CD14-positive monocyte (primary cell): ENCODE measurements around a stretch of chr17.

DNA sequence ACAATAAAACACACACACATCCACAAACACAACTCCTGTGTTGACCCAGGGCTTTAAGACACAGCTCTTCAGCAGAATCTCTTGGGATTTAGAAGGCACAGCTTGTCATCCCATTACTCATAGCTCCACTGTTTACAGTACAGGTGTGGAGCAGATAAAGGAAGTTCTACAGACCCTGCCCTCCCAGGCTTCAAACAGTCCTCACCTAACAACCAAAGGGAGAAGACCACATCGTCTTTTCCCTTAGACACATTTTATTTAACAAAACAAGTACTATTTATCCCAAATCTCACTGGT, 46.3 kb downstream of the CYTH1 start:
- CAGE, long polyA plus RNA: no peak

DNA sequence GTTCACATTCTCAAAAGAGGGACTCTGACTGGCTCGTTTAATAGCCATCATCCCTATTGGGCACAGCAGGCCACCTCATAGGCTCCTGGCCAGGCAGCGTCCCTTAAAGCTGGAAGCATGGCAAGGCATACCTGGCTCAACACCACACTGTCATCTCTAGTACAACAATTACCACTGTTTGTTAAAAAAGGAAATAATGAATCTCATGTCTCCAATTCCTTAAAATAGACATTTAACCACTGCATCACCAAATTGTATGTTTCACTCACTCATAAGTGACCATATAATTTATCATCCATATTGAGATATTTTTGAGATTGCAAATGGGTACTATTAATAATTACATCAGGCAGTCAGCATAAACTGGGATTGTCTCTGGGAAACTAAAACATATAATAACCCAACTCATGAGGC, 41.6 kb downstream of the CYTH1 start:
- CAGE, long polyA plus RNA: no peak

- CAGE, long polyA plus RNA: no peak
Observed at GRCh38 chr17:78787770-78788208, 5.7 kb upstream of the CYTH1 start.

GRCh38 chr17:78804493-78805249, 22.6 kb upstream of the CYTH1 start:
- CAGE, long polyA plus RNA: no peak

- CAGE, long polyA plus RNA: no peak
Observed at GRCh38 chr17:78816630-78817068, 24.0 kb downstream of the USP36 start.

- CAGE, long polyA plus RNA: no peak
Observed at GRCh38 chr17:78870613-78871060, 30.0 kb upstream of the USP36 start.

GRCh38 chr17:78888782-78889293, 14.2 kb downstream of the CEP295NL start:
- CAGE, long polyA plus RNA: no peak

GRCh38 chr17:78893530-78894272, 9.3 kb downstream of the CEP295NL start:
- CAGE, long polyA plus RNA: no peak

GRCh38 chr17:78895333-78895671, 7.7 kb downstream of the CEP295NL start:
- CAGE, long polyA plus RNA: no peak

DNA sequence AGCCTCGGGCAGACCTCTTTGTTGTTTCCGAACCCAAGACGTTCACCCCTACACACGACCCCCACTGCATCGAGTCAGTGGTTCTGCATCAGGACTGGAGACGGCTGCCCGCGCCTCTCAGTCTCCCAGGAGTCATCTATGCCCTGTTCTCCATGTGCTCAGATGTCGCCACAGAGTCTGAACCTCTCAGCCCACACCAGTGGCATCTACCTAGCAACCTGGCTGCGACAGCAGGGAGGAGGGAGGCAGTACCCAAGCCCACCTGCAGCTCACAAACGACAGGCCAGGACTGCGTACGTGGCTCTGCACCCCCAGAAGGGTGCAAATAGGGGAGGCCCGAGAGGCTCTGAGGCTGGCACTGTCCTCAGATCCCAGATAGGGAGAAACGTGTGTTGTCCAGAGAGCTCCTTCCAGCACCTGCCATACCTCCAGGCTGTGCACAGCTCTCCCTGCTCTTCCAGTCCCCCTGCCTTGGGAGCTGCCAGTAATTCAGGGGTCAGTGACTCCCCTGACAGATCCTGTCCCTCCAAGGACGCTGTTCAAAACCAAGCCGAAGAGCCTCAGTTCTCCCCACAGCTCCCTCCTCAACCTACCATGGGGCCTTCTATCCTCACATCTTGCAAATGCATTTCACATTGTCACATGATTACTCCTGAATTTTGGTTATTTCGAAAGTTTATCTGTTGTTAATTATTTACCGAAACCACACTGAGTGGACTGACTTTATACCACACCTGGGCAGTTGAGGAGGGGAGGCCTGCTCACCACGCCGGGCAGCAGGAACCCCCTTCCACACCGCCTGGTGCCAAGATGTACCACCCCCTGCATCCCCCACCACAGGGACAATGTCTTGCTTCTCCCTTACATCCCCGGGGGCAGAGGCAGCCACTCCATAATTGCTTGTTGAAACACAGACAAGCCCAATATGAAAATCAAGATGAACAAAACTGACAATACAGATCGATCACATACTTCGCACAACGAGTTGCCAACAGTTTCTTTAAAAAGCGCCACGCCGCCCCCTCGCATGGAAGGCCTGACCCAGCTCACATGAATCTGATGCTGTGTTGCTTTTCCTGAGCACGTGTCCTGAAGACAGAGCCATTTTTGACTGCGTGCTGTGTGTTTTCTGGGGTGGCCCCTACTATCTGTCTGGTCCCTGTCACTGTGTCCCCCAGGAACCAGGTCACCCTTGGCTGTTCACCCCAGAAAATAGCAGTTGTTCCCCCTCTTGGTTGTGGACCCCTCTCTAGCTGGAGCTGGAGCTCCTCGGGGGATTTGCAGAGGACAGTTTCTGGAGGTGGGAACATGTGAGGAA, 4.7 kb downstream of the TIMP2 start:
- CAGE, long polyA plus RNA: no peak

GRCh38 chr17:78947283-78948049, 22.3 kb upstream of the TIMP2 start:
- CAGE, long polyA plus RNA: no peak

- CAGE, long polyA plus RNA: no peak
Observed at GRCh38 chr17:78995643-78996482, 13.7 kb downstream of the CANT1 start.

DNA sequence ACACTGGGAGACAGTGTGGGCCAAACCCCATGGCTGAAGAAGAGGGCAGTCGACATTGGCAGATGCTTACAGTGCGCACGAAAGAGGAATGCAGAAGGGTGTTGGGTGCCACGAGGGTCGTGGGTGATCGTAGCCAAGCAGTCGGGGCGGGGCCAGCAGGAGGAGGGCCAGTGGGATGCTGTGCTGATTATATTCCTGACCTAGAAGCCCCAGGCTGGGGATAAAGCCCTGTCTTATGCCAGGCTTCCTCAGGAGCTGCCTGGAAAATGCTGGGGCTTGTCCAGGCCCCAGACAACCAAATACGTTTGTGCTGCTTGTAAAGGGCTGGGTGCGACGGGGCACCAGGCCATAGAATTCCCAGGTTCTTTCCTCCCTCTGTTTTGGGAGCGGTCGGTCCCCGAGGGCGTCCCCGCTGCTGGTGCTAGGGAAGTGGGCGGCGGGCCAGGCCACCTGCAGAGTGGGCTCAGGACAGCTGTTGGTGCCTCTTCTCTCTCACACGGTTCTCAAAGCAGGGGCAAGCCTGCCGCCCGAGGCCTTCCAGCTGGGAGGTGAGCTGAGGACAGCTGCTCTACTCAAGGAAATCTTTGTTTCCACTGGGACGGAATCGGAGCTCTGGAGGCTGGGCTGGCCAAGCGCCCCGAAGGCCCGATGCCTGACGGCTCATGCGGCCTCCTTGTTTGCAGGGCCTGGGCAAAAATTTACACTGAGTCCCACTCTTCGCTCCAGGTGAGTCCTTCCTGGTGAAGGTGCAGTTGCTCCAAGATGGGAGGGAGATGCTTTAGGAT, 10.0 kb downstream of the C1QTNF1 start:
- CAGE, long polyA plus RNA: no peak

- CAGE, long polyA plus RNA: no peak
Observed at GRCh38 chr17:79087867-79088800, 13.5 kb downstream of the ENGASE start.

GRCh38 chr17:79090470-79091011, 15.9 kb downstream of the ENGASE start:
- CAGE, long polyA plus RNA: no peak

GRCh38 chr17:79213086-79213889, 138.7 kb downstream of the ENGASE start:
- CAGE, long polyA plus RNA: no peak

GRCh38 chr17:79679108-79679594, 51.6 kb upstream of the ENPP7 start:
- CAGE, long polyA plus RNA: no peak

GRCh38 chr17:79804153-79804829, 7.4 kb upstream of the CBX8 start:
- CAGE, long polyA plus RNA: no peak

DNA sequence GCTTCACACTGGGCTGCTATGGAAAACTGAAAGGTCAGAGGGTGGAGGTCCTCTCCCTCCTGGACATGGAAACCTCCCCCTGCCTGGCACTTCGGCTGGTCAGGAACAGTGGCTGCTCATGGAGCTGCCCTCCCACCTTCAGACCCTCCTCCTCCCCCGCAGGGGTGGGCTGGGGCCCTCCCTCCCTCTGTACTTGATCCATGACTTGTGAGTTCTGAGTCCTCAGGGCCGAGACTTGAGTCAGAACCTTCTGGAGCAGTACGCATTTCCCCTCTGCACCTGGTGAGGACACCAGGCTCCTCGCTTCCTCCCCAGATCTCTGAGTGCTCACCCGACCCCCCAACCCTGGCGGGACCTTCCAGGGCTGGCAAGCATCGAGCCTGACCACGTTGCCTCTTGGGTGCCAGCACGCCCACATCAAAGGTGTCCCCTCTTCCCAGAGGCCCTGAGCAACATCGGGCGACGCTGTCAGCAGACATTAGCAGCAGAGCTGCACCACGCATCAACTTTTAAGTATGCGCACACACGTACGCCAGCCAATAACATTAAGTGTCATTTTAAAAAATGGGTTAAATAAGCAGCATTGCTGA, 98.2 kb downstream of the TBC1D16 start:
- CAGE, long polyA plus RNA: no peak

GRCh38 chr17:79985837-79986593, 49.7 kb downstream of the TBC1D16 start:
- CAGE, long polyA plus RNA: no peak